Metanephros (tissue), 2 donors: ENCODE measurements around a stretch of chr4.

- RAMPAGE, long total RNA, result no peak
Observed at GRCh38 chr4:100342847-100343123, 152.5 kb upstream of the DDIT4L start.

DNA sequence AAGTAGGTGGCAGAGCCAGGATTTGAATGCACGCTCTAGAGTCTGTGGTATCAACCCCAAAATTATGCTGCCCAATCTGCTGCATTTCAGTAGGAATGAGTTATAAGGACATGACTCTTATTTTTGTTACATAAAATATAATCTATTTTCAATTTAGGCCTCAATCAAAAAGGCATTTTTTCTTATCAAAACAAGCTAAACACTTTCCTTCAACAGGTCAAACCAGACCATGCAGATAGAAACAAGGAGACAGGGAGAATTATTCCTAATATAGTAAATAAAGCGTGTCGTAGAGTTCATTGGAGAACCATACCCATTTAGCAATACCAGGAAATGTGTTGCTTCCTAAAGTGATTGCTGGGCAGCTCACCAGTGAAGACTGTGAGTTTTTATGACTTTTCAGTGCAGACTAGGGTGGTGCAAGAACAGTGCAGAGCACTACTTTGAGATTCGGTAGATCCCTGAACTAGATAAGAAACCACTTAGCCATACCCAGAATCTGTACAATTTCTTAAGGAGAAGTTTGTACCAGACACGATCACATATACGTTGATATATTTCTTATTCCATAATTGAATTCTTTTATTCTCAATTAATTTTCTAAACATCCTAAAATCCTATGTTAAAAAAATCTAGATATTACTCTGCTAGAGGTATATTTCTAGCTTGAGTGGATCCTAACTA lies 87.4 kb downstream of the EMCN start:
- RAMPAGE, long total RNA, result no peak

- RAMPAGE, long total RNA, result no peak
Observed at GRCh38 chr4:101184618-101185111, 162.7 kb downstream of the PPP3CA start.

- RAMPAGE, long total RNA, result no peak
Observed at GRCh38 chr4:102598461-102599013, 97.4 kb downstream of the NFKB1 start.

DNA sequence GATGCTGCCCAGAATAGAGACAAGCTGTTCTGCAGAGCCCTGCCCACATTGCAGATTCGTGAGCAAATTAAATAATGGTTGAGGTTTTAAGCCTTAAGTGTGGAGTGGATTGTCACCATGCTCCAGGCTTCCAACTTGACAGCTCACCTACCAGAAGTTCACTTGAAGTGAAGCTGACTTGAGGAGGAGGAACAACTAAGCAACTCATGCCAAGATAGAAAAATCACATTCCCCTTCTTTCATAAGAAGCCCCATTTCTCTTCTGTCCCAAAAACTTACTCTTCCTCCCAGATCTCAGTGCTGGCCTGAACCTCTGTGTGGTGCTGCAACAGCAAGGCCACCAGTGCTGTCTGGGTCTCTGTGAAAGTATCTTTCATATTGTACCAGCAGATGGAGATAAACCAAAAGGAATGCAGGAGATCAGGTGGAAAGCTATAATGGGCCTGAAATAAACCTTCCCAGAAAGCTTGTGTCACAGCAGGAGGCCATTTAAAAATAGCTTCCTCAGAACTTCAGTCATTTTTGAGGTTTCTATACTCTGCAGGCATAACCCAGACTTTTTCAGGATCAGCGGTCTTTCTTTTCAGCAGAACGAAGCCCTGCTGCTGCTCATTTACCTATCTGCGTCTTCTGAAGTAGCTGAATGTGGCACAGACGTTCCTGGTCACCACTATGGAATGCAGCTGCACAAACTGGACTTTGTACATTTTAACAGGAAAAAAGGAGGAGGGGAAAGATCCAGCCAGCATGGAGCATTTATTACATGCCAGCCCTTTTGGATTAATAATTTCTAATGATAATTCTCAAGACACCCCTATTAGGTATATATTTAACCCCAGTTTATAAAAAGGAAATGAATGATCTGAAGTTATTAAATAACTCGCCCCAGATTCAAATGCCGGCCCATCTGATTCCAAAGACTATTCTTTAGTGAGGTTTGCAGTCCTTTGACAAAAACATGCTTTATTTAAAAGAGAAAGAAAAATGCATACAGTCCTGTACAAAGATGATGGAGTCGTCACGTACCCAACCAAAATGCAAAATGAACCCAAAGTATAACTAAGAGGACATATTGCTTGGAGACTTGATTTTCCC lies 119.6 kb downstream of the NFKB1 start:
- RAMPAGE, long total RNA, result no peak

DNA sequence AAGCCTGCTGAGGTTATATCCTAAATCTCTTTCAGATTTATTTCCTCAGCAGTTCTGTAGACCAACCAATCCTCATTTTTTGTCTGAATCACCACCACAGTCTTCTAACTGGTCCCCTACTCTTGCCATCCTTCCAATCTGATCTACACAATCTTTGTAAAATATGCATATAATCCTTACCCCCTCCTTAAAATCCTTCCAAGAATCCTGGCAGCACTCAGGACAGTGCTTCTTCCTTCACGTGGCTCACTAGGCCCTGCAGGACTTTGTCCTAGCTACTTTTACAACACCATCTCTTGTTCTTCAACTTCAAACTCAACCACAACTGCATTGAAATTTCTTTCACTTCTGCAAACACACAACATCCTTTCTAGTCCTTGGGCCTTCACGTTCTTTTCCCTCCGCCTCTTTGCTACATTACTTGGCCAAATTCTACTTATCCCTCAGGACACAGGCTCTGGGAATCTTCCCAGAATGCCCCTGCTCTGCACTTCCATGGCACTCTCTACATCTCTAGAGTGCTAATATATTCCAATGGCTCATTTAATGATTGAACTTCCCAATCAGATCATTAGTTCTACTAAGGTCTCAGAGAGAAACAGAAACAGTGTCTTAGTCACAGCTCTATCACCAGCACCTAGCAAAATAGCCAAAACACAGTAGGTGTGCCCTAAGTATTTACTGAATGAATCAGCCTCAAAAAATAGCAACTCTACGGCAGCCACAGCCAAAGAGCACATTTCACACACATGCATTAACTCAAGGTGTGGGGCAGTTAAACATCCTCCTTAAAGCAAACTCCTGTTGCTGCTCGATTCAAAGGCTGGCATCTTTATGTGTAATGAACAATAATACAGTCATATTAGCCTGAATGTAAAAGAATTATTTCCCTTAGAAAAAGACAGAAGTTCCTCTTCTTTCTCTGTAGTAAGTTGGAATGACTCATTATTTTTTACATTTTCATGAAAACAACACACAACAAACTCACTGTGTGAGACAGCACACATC lies 73.3 kb downstream of the MANBA start:
- RAMPAGE, long total RNA, result no peak

DNA sequence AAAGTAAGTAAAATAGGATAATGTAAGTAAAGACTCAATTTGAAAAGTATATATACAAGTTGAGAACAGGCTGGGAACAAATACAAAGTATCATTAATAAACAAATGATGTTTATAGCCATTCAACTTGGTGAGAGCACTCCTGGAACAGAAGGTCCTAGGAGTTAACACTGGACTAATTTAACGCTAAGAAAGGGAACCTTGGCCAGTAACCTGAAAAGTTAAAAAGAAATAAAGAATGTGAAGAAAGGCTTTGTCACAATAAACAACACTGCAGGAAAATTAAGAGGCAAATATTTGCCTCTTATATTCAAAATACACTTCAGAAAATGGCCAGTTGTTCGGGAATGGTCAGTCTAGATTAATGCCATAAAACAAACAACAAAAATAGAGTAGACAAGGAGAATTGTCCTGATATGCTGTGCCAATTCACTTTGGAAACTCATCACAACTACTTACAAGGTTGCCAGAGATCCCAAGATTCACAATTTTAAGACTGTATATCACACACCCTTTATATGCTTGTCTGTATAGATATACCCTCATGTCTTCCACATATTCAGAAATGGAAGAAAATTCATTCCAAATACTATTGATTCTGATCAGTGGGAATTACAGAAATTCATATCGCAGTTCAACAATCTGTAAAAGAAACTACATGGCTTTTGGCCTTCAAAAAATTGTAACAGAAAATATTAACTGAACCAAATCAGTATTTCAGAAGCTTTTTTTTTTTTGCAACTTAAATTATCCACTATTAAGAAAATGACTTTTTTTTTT lies 13.6 kb downstream of the UBE2D3 start:
- RAMPAGE, long total RNA, result no peak

GRCh38 chr4:103076952-103077086 lies 258 bp upstream of the SLC9B2 start:
- RAMPAGE, long total RNA, result no peak

DNA sequence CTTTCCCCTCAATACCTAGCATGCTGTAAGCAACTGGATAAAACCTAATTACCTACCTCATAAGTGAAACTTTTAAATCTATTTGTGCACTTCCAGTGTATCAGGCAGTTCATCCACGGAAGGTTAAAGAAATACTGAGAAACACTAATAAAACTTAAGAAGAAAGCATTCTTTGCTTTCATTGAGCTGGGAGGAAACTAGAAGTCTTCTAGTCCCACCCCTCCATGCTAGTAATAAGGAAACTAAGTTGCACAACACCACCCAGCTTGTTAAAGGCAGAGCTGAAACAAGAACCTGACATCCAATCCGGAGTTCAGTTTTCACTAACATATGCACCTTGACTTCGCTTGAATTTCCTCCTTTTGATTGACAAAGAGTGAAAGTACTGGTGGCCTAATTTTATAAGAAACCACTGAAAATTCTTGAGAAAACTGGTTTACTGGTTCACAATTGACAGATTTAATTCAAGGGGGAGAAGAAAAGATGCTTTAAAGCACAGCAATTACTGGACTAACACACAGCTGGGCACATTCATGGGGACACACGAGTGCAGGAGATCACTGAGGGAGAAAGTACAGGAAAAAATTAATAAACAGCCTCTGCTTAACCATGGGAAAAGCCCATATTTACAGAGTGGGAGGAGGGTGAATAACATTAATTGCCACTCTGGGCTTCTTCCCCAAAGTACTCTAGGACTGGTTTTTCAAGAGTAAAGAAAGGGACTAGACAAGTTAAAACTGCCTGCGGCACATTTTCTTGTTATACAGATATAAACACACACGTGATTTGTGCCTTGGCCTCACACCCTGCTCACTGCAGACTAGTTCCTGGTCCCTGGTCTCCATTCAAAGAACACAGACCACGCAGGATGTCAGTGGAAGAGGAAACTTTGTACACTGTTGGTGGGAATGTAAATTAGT lies 179.9 kb upstream of the TET2 start:
- RAMPAGE, long total RNA, result no peak

DNA sequence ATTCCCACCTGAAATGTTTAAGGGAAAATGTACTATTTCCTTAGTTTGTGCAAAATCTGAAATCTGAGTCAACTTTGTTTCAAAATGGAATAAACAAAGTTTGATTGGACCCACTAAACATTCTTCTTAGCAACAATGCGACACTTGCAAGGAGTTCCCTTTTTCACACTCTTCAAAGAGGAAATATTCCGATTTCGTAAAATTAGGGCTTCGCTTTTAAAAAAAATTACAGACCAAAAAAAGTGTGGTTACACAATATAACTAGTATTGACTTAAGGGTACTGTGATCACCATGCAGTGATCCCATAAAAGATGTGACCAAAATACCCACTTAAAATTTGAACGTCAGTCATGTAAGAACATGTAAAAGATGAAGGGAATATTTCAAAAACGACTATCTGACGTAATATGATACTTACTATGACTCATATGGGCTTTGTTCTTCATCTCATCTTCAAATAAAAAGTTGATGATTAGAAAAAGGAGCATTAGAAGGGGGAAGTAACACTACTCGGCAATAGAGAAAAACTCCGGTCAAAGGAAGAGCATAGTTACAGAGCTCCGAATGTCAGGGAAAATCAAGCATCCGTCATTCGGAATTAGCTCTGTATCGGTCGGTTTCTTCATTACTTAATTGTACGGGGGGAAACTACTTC lies 1.5 kb upstream of the TET2 start:
- RAMPAGE, long total RNA, result no peak

DNA sequence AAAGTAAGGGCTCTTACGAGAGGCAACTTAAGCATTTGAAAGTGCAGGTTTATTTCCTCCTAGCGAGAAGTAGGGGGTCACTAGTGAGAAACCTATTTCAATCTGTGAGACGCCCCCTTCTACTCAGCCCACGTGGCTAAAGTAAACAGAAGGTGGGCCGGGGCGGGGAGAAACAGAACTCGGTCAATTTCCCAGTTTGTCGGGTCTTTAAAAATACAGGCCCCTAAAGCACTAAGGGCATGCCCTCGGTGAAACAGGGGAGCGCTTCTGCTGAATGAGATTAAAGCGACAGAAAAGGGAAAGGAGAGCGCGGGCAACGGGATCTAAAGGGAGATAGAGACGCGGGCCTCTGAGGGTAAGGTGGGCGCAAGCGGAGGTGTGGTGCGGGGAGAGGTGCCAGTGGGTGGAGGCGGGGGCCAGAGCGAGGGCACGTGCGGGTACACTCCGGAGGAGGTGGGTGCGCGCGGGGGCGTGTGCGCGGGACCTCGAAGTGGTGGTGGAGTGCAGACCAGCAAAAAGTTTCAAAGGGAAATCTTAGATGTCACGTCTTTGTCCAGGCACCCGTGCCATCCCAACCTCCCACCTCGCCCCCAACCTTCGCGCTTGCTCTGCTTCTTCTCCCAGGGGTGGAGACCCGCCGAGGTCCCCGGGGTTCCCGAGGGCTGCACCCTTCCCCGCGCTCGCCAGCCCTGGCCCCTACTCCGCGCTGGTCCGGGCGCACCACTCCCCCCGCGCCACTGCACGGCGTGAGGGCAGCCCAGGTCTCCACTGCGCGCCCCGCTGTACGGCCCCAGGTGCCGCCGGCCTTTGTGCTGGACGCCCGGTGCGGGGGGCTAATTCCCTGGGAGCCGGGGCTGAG lies 715 bp upstream of the TET2 start:
- RAMPAGE, long total RNA, result no peak

DNA sequence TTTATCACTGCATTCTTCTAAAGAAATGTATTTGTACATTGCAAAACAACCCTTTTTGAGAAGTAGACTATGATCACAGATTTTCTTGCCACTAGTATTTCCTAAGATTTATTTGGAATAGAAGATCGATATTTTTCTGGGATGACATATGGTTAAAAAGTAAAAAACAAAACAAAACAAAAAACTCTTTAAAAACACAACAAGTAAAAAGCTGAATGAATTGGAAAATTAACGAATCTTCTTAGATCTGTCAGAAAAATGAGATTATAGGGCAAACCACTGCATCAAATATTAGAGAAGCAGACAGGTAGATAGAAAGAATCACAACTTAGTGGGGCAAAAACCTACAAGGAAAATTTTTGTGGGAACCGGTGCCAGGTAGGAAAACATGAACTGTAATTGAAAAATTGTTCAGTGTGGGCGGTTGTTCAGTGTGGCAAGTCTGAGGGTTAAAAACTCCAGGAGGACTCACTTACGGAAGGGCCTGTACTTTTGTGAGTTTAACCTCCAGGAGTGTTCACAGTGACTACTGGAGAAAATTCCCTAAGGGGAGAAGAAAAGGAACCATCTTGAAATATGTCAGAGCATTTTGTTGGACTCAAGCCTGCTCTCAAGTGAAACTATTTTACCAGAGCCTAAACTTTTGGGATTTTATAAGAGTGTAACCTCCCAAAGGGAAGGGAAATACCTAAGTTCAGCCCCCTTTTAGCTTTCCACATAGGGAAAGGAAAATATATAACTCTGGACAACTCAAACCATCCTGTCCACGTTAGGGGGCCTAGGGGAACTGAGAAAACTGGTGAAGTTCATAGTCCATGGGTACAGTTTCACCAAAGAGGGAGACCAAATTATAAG lies 27.8 kb downstream of the TET2 start:
- RAMPAGE, long total RNA, result no peak

DNA sequence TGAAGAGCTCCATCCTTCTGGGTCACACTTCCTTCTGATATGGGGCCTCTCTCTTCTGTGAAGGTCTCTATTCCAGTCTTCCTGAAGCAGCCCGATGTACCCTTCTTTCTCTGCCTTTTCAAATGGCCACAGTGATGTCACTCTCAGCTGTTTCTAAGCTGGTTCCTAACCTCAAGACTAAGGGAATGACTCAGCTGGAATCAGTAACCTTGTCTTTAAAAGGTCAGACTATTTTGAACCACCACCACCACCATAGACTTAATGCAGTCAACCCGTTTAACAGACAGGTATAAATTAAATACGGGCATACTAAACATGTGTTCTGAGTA lies 121.1 kb downstream of the PPA2 start:
- RAMPAGE, long total RNA, result no peak

- RAMPAGE, long total RNA, result no peak
Observed at GRCh38 chr4:105704122-105705221, 4.0 kb downstream of the INTS12 start.

DNA sequence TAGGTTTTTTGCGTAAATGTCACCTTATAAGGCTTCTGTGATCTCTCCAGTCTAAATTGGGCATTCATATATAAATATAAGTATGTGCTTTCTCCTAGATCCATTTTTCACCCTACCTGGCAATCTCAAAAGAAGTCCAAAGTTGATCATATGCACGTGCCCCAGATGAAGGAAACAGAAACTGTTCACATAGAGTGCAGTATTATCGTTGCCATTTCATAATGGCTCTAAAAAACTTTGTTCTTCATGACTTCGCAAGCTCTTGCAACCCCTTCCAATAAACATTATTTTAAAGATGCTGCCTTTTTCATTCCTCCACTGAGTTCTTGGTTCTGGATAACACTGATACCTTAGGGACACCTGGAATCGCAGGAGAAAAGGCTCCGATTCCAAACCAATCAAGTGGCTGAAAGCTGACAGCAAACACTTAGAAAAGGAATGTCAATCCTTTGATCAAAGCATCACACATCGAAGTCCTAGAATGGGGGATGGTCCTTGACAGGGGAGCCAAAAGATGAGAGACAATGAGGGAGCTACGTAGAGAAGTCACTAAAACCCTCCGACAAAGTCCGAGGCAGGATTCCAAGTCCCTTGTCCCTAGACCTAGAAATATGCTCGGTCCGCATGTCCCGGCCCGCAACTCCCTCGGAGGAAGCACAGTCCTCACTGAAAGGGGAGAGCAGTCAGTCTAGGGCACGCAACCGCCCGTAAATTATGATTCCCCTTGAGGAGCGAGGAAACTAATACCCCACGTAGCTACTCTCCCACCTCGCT lies 499 bp downstream of the INTS12 start:
- RAMPAGE, long total RNA, result no peak

- RAMPAGE, long total RNA, result no peak
Observed at GRCh38 chr4:105719149-105719598, 10.6 kb downstream of the GSTCD start.

GRCh38 chr4:105978881-105979359 lies 83.6 kb downstream of the NPNT start:
- RAMPAGE, long total RNA, result no peak

GRCh38 chr4:106119691-106120239 lies 196.2 kb downstream of the TBCK start:
- RAMPAGE, long total RNA, result no peak

- RAMPAGE, long total RNA, result no peak
Observed at GRCh38 chr4:107073754-107074202, 37.7 kb upstream of the DKK2 start.

DNA sequence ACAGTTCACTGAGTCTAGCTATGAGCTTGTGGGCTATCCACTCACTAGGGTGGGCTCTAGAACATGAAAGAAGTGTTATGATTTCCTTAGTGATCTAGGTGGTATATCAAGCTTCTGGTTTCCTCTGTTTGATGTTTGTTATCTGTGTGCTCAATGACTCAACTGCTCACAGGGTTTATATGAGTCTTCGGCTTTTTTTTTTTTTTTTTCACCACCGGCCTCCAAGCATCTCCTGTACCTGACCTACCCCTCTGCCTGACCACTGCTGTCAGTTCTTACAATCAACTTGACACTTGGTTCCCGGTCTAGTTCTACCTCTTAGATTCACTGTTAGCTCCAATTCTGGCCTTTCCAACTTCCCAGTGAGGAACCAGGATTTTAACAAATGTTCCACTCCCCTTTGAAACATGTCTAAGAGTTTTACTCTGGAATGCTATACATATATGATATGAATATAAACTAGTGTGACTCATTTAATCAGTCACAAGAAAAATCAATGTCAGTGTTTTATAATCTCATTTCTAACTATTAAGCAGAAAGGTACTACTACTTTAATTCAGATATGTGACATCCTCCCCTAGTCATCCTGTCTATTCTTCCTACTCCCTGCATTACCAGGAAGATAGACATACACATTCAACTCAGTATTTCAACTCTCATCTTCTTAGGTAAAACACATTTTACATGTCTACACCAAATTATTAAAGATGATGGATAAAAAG lies 102.9 kb downstream of the PAPSS1 start:
- RAMPAGE, long total RNA, result no peak